ENCODE data around the gene GPC6.

DNA sequence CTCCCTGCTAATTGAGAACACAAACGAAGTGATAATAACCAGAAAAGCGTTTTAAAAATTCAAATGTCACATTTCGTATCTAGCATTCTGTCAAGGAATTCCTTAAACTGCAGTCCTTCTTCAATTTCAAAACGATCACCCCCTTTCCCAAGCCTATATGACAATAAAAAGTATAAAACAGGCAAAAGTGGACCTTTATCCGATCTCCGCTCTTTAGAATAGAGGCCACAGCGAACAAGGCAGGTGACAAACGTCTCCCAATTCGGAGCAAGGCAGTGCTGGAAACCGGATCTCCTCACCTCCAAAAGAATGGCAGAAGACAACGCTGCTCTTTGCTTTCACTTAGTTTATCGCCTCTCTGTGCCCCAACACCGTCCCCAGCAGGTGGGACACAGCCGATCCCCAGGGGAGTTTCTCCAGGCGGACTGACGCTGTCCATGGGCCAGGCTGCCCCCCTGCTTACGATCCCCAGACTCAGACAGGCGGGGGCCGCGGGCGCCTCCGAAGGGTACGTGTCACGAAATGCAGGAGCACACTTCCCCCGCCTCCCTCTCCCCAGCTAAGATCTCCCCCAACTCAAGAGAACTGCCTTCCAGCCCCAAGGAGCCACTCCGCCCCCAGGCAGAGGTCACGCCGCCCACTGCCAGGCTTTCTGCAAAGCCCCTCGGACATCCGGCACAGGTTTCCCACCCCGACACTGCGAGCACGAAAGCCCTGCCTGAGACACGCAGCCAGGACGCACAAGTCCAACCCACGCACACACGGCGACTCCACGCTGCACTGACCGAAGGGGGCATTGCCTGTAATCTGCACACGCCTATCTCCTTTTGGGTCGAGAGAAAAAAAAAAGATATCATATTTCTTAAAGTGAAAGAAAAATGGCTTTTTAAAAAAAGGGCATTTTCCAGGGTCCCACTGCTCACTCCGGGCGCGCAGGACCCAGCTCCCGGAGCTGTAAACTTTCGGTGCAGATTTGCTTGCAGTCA, 2.1 kb downstream of the SPRY2 start:
- PRO-cap = bidirectional peak, plus-strand start at position 506 of the sequence, minus-strand start at position 311 of the sequence; bidirectional peak, plus-strand start at position 900 of the sequence, minus-strand start at position 763 of the sequence
- RAMPAGE, long total RNA, 2 experiments = start-site peak on the minus strand in 2 of 2 experiments, centred at positions 423 to 787 of the sequence, 8 to 30 reads per replicate

GRCh38 chr13:80359785-80360304, 18.9 kb upstream of the SPRY2 start:
- PRO-cap = no peak
- RAMPAGE, long total RNA, 2 experiments = no peak in any of the 2 experiments

GRCh38 chr13:82334917-82335168, 1547.4 kb downstream of the SLITRK1 start:
- PRO-cap = no peak
- RAMPAGE, long total RNA, 2 experiments = no peak in any of the 2 experiments

GRCh38 chr13:84137106-84137673, 254.9 kb upstream of the SLITRK1 start:
- PRO-cap = no peak
- RAMPAGE, long total RNA, 2 experiments = no peak in any of the 2 experiments

DNA sequence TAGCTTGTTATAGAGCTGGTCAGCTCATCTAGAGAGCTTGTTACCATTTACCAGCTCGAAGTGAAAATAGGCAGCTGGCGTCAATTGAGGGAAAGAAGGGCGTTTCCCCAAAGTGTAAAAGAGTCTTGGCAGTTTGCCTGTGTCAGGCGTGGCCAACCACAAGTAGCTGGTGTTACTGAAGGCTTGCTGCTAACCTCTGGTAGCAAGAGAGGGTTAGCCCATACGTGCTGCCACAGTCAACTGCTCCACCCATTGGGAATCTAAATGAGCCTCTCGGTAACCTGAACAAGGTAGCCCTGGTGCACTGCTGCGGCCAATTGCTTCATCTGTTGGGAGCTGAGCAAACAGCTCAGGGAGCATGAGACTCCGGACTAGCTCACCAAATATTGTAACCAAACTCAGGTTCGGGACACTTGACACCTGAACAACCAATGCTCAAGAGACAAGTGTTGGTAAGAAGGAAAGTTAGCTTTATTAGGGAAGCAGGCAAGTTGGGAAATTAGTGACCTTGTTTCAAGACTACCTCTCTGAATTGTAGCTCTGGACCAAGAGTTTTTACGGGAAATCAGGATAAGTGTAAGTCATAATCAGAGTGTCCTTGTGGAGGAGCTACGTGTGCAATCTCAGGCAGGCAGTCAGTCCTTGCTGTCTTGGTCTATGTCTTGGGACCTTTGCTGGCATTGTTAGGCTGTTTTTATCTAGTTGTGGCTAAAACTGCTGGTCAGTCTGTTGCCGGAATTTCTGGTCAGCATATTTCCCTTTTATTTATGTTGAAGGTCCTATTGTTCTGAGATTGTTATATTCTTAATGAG, 314.7 kb upstream of the SLITRK5 start:
- PRO-cap = no peak
- RAMPAGE, long total RNA, 2 experiments = no peak in any of the 2 experiments

DNA sequence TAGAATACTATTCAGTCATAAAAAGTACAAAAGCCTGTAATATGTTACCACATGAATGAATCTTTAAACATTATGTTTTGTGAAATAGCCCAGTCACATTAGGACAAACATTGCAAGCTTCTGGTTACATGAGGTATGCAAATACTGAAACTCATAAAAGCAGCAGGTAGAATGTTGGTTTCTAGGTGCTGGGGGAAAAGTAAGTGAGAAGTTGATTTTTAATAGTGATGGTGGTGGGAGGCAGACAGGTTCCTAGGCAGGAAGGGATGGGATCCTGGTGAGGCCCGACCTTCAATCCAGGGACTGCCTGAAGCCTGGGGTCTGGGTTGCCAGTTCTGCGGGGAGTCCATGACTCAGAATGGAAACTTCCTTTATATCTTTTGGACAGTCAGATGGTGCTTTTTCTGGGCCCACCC, 1366.4 kb upstream of the GPC5 start:
- PRO-cap = no peak
- RAMPAGE, long total RNA, 2 experiments = no peak in any of the 2 experiments

GRCh38 chr13:90495499-90495807, 903.0 kb upstream of the GPC5 start:
- PRO-cap = no peak
- RAMPAGE, long total RNA, 2 experiments = no peak in any of the 2 experiments

DNA sequence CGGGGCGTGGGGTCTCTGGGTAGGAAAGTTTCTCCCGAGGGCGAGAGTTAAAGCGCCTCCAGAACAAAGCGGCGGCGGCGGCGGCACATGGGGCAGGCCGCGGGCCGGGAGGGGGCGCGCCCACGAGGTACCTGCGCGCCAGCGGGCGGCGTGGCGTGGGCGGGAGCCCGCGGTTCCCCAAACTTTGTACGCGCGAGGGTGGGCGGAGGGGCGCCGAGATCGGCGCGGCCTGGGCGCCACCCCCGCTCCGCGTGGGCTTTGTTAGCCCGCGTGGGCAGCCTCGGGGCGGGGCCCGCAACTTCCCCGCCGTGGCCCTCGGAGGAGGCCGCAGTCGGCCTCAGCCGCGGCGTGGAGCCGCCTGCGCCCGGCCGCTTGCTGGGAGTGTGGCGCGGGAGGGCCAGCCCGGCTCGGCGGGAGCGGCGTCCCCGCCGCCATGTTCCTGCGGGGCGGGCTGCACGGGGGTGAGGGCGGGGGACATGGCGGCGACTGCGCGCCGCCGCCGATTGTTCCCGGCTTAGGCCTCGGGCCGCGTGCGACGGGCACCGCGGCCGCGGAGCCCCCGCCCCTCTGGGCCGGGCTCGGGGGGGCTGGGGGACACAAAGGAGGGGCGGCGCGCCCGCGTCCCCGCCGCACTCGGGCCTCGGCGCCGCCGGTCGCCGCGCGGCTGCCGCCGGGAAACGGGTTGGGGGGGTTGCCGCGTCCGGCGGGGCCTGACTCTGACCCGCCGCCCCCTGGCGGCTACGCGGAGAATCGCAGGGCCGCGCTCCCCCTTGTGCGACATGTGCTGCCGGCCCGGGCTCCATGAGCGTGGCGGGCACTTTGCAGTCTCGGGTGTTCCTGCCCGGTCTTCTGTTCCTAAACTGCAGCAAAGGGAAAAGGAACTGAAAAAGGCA, 49.8 kb upstream of the GPC5 start:
- PRO-cap = unidirectional peak, plus-strand start at position 340 of the sequence; bidirectional peak, plus-strand start at position 464 of the sequence, minus-strand start at position 488 of the sequence; unidirectional peak, minus-strand start at position 569 of the sequence; unidirectional peak, minus-strand start at position 655 of the sequence
- RAMPAGE, long total RNA, 2 experiments = no peak in any of the 2 experiments

DNA sequence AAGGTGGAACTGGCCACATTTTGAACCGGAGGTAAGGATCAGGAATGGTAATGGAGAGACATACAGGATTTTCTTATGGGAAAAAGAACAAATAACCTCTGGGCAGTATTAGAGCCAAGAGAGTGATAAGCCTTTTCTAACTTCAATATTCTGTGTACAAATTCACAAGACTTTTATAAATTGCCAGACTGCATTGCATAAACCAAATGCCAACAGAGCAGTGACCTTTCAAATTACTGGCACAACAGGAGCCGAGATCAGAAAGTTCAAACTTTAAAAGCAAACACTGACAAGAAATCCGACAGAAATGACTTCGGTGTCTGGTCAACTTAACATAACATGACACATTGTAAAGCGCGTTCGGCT, 737.1 kb downstream of the GPC5 start:
- PRO-cap = no peak
- RAMPAGE, long total RNA, 2 experiments = no peak in any of the 2 experiments

DNA sequence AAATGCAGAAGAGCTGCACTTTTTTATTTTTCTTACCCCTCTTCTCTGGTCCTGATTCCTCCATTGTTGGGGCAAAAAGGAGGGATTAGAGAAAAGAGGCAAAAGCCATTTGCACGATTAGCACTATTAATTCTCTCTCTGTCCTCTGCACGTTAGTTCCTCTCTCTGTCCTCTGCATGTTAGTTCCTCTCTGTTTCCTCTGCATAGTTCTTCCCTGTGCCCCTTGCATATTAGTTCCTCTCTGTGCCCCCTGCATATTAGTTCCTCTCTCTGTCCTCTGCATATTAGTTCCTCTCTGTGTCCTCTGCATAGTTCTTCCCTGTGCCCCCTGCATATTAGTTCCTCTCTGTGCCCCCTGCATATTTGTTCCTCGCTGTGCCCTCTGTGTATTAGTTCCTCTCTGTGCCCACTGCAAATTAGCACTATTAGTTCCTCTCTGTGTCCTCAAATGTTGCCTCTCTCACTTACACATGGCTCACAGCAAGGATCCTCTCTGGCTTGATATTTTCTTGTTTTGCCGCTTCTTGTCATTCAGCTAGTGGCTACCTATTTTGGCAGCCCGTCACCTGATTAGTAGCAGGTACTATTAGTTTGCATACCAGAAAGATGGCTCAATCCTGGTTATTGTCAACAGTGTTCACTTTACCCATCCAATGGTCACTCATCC, 847.1 kb upstream of the GPC6 start:
- PRO-cap = no peak
- RAMPAGE, long total RNA, 2 experiments = no peak in any of the 2 experiments

DNA sequence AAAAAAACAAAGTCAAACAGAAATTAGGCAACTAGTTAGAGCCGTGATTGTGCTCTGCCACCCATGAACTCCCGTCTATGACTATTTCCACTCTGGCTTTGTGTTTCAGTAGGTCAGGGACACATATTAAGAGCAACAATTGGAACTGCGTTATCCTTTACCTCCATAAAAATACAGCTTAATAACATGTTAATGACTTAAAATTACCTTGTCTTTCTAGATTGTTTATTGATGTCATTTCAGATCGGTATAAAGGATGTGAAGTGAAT, 269 bp upstream of the GPC6 start:
- PRO-cap = bidirectional peak, plus-strand start outside the sequence, minus-strand start at position 79 of the sequence
- RAMPAGE, long total RNA, 2 experiments = no peak in any of the 2 experiments

DNA sequence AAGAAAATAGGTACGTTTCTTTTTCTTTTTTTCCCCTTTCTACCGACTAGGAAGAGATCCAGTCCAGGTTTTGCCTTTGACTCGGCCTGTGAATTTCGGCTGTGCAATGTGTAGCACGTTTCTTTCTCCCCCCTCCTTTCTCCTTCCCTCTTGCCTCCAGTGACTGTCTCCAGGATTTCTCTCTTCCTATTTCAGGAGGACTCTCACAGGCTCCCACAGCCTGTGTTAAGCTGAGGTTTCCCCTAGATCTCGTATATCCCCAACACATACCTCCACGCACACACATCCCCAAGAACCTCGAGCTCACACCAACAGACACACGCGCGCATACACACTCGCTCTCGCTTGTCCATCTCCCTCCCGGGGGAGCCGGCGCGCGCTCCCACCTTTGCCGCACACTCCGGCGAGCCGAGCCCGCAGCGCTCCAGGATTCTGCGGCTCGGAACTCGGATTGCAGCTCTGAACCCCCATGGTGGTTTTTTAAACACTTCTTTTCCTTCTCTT, at the start of gene GPC6:
TSS of gene GPC6 (plus strand) at position 135 of the 504 bp plus-strand sequence.
- PRO-cap = bidirectional peak, plus-strand start at position 190 of the sequence, minus-strand start outside the sequence
- RAMPAGE, long total RNA, 2 experiments = no peak in any of the 2 experiments

GRCh38 chr13:93229330-93229734, 2.7 kb downstream of the GPC6 start:
- PRO-cap = no peak
- RAMPAGE, long total RNA, 2 experiments = no peak in any of the 2 experiments

GRCh38 chr13:93233888-93234673, 7.5 kb downstream of the GPC6 start:
- PRO-cap = no peak
- RAMPAGE, long total RNA, 2 experiments = no peak in any of the 2 experiments

DNA sequence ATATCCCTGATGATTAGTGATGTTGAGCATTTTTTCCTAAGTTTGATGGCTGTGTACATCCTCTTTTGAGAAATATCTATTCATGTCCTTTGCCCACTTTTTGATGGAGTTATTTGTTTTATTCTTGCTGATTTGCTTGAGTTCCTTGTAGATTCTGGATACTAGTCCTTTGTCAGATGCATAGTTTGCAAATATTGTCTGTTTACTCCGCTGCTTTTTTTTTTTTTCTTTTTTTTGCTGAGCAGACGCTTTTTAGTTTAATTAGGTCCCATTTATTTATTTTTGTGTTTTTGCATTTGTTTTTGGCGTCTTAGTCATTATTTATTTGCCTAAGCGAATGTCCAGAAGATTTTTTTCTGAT, 114.9 kb downstream of the GPC6 start:
- PRO-cap = no peak
- RAMPAGE, long total RNA, 2 experiments = no peak in any of the 2 experiments

- PRO-cap = no peak
- RAMPAGE, long total RNA, 2 experiments = no peak in any of the 2 experiments
Observed at GRCh38 chr13:93768076-93768476, 541.5 kb downstream of the GPC6 start.

DNA sequence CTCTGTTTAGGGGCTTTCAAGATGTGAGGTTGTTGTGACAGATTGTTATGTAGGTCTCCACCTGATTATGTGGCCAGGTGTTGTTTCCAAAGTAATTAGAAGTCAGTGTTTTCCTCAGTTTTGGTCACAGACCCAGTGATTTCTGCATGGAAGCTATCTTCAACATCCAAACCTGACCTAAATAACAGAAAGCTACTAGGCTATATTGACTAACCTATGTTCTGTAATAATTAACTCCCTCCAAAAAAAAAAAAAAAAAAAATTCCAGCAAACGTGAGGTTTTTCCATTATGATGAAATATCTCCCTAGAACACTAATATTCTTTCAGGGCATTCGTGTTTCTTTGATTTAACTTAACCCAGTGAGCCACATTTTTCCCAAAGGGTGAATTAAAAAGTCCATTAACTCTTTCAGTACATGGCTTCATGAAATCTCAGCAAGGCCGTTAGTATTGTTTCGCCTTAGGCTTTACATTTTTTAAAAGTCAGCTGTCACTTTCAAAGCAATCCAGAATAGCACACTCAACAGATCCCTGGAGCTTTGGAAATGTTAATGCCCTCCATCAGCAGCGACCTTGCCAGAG, 175.9 kb downstream of the DCT start:
- PRO-cap = no peak
- RAMPAGE, long total RNA, 2 experiments = no peak in any of the 2 experiments

- PRO-cap = no peak
- RAMPAGE, long total RNA, 2 experiments = no peak in any of the 2 experiments
Observed at GRCh38 chr13:94329309-94329644, 150.2 kb downstream of the DCT start.

- PRO-cap = no peak
- RAMPAGE, long total RNA, 2 experiments = no peak in any of the 2 experiments
Observed at GRCh38 chr13:94343332-94343729, 136.2 kb downstream of the DCT start.

GRCh38 chr13:94433335-94433756, 46.1 kb downstream of the DCT start:
- PRO-cap = no peak
- RAMPAGE, long total RNA, 2 experiments = no peak in any of the 2 experiments